Metanephros (tissue), 2 donors: Measurements from ENCODE around the gene EIF2D.

DNA sequence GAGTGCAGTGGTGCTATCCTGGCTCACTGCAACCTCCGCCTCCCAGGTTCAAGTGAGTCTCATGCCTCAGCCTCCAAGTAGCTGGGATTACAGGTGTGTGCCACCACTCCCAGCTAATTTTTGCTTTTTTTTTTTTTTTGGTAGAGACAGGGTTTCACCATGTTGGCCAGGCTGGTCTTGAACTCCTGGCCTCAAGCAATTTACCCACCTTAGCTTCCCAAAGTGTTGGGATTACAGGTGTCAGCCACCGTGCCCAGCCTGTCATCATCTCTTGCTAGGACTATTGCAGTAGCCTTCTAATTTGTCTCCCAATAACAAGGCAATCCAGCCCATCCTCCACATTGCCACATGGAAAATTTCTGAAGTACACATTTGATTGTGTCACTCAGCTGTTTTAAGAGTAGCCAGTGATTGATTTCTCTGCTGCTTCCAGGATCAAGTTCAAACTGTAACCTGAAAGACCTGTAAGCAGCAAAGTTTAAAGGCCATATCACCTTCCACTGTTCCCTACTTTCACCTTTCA, 7.6 kb upstream of the ELK4 start:
- RAMPAGE, long total RNA: no peak

- RAMPAGE, long total RNA: no peak
These were observed 15.7 kb downstream of the SLC45A3 start for GRCh38 chr1:205664357-205665167.

- RAMPAGE, long total RNA: no peak
These were observed 23.2 kb upstream of the SLC45A3 start for GRCh38 chr1:205703455-205703883.

DNA sequence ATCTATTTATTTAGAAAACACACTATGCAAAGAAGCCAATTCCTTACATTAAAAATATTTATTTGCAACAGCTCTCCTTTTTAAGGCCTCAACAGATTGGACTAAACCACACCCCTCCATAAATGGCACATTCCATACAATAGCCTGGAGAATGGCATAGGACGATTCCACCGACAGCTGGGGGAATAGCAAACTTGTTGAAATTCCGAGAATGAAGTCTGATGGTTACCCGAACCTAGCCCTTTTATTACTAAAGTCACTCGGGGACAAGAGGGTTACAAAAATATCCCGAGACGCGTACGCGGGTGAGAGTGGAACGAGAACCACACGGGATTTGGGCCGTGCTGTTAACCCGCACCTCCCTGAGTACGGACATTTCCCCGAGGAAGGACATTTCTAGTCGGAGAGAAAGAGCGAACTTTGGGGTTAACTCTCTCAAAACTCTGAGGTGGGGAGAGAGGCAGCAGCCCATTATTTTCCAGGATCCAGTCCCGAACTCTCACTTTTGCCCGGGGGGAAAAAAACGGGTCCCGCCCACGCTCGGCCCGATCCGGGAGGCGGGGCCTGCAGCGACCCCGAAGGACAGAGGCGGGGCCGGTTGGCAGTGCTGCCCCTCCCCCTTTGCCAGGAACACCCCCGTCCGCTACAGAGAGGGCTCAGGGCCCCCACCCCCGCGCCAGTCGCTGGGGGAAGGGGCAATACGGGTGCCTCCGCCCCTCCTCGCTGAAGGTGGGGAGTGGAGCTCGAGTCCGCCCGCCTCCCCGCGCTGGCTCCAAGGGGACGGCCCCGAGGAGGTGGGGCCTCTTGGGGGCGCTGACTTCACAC, 948 bp downstream of the NUCKS1 start:
- RAMPAGE, long total RNA: no peak

DNA sequence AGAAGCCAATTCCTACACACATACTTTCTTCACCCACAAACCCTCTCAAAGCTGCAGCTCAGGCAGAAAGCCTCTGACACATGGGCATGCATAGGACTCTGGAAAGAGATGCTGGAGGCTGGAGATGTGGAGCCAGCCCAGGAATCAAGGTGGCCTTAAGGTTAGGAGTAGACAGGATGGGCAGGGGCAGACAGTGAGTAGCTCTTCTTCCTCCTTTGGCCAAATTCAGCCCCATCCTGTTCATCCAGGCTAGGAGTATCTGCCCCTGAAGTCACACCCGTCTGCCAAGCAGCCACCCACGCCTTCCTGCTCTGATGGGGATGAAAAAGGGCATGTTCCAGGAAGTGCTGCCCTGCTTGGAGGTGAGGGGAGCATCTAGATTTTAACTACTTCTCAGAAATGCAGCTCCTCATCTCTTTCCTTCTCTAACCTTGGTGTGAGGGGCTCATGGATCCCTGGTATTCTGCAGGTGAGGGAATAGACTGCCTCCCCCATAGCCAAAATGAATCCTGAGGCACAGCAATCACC, 7.7 kb downstream of the SLC41A1 start:
- RAMPAGE, long total RNA: no peak

GRCh38 chr1:205961997-205962586, 18.8 kb upstream of the SLC26A9 start:
- RAMPAGE, long total RNA: no peak

DNA sequence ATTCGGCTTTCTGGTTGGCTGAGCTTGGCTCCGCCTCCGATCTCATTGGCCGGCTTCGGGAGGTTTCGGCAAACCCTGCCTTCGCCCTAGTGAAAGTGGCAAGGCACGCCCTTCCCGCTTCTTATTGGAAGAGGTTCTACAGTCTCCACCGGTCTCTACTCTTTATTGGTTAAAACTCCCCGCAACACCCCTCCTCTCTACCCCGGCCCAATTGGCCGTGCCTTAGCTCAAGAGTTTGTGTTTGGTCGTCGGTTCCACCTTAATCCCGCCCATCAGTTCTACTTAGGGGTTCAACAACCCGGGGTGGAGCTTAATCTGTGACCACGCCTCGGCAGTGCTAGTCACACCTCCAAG, 331 bp upstream of the SRGAP2 start:
- RAMPAGE, long total RNA: no peak

DNA sequence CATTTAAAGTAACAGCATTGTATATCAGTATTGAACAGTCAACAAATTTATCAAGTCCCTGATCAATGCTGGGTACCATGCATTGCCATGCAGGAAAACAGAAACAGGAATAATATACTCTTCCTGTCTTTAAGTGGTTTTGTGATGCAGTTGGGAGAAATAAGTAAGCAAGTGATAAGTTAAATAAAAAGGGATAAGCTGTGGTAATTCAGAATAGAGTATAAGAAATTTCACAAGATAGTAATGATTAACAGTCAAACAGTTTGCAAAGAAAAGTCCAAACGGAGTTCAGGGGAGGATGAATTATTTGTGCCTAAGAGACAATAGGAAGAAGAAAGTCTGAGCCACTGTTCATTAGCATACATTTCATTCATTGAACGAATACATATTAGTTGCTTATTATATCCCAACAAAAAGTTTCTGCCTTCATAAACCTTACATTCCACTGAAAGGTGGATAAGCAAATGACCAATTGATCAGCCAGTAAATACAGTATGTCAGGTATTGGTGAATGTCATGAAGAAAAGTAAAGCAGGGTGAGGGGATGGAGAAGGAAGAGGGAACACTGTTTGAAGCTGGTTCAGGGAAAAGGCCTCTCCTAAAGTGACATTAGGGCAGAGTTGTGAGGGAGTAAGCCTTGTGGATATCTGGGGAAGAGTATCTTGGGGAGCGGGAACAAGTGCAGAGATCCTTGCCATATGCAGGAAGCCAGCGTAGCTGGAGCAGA, 38.9 kb upstream of the IKBKE start:
- RAMPAGE, long total RNA: no peak

DNA sequence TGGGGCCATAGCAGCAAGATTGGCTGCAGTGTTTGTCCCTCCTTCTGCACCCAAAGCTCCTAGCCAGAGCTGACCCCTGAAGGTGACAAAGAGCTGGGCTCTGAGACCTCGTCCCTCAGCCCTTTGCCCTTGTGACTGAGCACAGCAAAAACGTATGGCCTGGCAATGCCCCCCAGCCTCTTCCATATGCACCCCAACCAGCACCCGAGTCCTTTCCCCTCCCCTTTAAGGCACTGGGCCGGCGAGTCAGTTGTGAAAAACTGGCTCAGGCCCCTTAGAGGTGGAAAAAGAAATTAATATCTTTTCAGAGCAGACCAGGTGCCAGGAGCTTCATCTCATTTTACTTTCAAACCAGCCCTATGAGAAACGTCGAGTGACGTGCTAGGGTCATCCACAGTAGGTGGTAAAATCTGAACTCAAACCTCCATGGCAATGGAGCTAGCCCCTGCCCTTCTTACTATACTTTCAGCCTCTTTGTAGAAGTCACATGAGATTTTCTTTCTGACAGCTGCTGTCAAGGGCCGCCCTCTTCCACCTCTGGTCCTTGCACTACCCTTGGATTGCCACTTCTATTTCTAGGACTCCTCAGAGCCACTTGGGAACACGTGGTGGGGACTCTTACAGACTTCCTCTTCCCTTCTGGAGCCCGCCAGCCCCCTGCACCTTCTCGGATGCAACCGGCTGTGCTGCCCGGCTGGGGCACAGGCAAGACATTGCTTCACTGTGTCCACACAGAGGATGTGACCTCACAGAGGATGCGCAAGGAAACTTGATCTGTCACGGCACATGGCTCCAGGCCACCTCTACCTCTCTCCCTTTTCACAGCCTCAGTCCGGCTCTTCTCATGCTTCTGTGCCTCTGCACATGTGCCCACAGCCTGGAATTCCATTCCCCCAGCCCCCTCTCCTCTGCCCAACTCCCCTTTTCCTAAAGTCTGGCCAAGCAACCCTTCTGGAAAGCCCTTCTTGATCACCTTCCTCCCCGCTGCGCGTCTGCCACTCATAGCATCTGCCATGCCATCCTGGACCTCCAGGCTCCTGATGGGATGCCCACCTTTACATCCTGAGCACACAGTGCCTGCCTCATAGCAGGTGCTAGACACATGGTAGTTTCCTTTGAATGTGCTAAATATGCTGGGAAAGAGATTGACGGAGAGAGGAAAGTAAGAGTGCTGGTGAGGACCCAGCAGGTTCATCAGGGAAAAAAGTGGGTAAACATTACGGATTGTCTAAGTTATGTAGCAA, 2.4 kb upstream of the IKBKE start:
- RAMPAGE, long total RNA: no peak

DNA sequence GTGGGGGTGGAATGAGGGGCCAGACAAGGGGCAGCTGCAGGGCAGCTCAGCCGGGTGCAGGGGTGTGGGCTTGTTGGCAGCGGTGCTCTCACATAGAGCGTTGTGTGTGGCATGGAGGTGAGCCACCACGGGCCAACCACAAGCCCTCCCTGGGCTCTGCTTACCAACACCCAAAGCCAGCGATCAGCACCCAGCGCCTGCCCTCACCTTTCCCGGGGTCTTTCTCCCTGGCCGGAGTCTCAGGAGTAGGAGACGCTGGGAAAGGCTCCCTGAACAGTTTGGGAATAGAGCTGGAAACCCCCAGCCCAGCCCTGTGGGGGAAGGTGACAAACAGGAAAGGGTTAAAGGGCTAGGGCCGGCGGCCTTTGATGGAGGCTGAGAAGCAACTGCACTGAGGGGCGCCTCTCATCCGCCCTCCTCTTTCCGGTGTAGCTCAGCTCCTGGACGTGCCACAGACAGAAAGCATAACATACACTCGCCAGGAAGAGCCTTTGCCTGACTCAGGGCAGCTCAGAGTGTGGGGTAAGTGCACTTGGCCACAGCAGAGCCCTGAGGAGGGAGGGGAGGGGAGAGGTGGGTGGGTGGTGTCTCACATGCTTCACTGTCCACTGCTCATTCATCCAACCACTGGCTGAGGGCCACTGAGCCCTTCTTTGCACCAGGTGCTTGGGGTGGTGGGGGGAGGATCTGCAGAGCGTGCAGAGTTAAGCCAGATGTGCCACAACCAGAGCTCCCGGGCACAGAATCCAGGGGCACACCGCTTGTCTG, 632 bp downstream of the IKBKE start:
- RAMPAGE, long total RNA: no peak

DNA sequence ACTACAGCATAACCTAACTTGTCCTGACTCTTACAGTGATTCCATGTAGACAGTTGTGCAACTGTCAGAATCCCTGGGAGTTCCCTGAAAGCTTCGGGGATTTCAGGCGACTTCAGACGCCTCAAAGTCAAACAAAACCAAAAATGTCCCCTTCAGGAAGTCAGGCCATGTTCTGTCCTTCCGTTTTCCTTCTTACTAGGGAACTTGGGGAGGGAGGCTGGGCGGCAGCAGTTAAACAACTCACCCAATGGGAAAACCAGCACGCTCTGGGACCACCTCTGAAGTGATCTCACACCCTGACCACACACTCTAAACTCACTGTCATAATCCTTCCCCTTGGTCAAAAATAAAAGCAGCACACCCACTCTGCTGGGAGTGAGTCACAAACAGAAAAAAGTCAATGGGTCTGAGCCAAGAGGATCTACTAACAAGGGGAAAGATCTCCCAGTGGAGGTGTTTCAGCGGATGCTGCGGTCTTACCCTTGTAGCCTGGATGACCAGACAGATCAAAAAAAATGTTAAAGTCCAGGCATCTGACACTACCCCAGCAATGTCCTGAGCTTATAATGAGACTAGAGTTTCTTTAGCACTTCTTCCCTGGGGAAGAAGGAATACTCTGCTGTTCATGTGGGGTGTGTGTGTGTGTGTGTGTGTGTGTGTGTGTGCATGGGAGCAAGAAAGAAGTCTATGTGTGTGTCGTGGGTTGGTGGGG, 3.3 kb upstream of the RASSF5 start:
- RAMPAGE, long total RNA: no peak

GRCh38 chr1:206556498-206556817, 49.1 kb downstream of the RASSF5 start:
- RAMPAGE, long total RNA: no peak

GRCh38 chr1:206611741-206612879, at the start of gene EIF2D:
TSS of gene EIF2D (minus strand) at chr1:206612465.
- RAMPAGE, long total RNA: no peak

DNA sequence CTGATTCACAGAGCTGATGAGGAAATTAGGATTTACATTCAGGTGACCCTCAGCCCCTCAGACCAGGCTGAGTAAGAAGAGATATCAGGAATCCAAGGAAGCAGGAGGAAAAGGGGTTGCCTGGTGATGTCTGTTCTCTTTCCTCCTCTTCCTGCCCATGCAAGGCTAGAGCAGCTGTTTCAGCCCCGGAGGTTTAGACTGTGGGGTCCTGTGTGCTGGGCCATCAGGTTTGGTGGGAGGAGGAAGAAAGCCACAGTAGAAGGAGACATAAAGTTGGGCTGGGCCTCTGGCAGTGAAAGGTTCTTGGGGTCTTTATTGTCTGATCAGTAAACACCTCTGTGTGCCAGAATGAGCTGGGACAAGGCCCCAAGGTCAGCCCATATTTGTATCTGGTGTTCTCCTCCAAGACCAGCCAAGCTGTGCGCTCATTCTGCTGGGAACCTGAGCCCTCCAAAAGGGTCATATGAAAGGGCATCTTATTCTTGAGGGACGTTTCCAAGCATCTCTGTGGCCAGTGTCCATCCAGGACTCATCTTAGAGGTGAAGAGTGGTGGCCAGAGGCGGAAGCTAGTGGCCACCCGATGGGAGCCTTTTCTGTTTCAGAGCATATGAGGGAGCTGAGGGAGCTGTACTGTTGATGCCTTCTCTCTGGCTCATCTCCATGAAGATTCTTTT, 7.7 kb downstream of the MAPKAPK2 start:
- RAMPAGE, long total RNA: no peak

GRCh38 chr1:206732098-206733152, 38.1 kb upstream of the IL19 start:
- RAMPAGE, long total RNA: no peak

- RAMPAGE, long total RNA: no peak
These were observed 22.2 kb upstream of the IL19 start for GRCh38 chr1:206748330-206748717.

DNA sequence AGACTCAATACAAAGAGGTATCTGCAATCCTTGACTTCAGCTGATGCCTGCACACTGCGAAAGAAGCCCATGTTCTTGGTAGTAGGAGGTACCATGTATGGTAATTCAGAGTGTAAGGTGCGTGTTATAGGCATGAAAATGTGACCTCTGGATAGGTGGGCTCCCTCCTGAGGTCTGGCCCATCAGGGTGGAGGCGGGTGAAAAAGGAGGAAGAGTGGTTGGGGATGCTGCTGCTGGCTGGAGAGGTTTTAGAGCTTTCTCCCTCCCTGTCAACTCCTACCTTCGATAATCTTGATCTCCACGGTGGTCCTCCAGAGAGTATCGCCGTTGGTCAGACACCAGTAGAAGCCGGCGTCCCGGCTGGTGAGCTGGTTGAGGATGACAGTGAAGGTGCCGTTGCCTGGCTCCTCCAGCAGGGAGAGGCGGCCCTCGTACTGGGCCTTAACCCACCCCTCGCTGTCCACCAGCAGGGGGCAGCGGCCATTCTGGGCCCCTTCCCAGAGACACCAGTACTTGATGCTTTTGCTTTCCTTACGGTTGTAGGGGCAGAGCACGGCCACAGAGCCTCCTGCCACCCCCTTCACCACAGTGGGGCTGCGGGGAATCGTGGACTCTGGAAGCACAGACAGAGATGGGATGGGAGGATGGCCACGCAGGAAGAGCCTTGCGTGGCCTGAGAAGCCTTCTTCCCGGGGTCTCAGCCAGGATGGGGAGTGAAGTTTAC, 10.9 kb downstream of the PIGR start:
- RAMPAGE, long total RNA: no peak

DNA sequence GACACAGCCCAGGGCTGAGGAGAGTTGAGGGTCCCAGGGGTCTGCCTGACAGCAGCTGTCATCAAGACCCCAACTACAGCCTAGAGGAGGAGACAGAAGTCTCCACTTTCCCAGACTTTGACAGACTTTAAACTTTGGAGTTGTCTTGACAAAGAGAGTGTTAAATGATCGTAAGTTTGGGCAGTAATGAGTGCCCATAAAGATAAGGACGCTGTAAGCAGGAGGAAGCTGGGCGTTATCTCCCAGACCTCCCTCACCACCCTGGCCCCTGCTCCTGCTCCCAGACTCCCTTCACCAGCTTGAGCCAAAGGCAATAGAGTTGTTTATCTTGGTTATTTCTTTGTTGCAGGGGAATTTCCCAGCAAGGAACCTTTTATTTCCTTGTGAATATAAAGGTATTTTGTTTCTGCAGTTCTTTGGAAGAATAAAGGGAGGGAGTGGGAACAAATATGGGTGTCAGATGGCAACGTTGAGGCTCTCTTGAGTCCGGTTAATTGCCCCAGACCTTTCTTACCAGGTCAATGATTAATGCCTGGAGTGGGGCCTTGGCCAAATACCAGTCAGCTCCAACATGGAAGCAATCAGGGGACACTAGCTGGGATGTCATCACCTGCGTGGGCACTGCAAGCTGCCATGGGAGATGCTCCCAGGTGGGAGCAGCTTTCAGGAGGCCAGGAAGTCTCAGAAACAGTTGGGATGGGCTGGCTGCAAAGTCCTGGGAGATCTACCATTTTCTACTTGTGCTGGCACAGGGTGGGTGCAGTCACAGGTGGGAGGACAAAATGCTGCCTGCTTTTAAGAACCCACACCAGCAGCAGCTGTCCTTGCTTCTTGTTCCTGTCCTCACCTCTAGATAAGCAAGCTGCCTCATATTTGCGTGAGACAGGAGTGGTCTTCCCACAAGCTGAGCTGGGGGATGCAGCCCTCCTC, 4.3 kb downstream of the PIGR start:
- RAMPAGE, long total RNA: no peak

DNA sequence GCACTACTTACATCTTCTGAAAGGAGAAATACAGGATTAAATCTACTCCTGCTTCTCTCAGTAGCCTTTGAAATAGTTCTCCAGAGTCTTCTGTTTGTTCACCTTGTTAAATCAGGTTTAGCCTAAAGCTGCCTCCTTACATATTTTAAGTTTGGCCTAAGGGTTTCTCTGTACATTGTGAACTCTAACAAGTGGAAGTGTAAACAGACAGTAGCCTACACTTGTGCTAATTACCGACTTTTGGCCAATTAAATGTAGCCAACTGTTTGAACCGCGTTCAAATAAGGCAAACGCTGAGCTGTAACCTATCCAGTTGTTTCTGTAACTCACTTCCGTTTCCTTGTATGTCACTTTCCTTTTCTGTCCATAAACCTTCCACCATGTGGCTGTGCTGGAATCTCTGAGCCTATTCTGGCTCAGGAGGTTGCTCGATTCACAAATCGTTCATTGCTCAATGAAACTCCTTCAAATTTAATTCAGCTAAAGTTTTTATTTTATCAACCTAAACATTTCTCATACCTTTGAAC, 8.0 kb upstream of the FCAMR start:
- RAMPAGE, long total RNA: no peak

DNA sequence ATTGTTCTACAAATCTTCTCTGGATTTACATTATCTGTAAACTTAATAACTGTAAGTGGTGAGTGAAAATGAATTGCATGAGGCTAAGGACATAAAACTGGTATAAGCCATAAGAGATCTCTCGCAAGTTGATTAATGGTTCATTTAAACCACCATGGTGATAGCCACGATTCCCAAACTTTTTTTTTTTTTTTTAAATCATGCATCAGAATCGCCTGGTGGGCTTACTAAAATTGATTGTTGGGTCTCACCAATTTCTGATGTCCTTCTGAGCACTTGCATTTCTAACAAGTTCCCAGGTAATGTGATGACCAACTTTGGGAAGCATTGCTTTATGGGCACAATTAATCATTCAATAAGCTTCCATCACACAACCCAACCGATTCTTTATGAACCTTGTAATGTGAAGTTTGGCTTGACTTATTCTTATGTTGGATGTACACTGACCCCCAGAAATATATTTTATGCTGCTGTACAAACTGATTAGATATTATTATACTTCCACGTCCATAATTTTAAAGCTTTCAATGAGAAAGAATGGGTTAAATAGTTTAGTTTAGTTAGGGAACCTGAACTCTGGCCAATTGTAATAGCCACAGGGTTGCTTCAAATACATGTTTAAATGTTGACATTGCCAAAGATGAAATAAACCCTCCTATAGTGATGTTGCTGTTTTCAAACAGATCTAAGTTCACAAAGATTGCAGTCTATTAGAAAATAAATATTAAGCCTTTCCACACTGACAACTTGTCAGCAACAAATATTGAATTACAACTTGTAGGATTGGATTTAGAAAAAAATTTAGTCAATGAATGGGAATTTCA, 8.0 kb downstream of the YOD1 start:
- RAMPAGE, long total RNA: no peak